Metastatic Liver Carcinoma in the Lung (tissue), 2 donors: ENCODE measurements around a stretch of chr14.

DNA sequence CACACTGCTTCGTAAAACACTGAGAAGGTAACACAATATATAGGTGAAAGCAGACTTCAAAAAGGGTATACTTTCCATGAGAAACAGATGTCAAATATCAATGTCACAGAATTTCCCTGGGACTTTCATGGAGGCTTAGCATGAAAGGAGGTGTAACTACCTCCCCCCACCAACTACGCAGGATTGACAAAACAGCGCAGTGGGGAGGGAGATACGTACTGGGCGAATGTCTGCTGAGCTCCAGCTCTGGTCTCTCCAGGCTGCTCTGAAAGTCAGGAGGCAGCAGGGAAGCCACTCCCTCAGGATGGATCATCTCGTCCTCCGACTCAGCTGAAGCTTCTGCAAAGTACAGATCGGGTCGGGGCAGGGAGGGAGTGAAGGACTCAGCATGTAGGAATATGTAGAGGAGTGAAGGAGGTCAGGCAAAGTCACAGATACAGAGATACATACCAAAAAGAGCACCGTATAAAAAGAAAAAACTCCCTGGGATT lies 5.1 kb downstream of the ACIN1 start:
- PRO-cap, 2 experiments: no peak in any of the 2 experiments

DNA sequence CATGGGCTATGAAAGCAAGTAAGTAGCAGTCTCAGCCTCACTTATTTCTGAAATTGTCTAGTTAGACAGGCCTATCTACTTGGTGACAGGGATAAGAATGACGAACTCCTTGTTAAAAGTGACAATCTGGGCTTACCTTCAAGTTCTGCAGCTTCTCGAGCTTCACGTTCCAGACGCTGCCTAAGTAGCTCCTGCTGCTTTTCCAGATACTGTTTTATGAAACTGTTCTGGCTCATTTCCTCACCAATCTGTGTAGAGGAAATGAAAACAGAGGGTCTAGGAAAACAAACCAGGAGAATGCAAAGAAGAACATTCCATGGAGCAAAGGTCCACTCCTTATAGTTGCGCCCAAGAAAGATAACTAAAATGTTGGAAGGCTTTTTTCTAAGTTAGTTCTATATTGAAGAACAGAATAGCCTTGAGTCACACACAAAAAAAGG lies 4.5 kb downstream of the ACIN1 start:
- PRO-cap, 2 experiments: no peak in any of the 2 experiments

- PRO-cap, 2 experiments: no peak in any of the 2 experiments
Measured at GRCh38 chr14:23142020-23142517, 23.0 kb upstream of the CEBPE start.

DNA sequence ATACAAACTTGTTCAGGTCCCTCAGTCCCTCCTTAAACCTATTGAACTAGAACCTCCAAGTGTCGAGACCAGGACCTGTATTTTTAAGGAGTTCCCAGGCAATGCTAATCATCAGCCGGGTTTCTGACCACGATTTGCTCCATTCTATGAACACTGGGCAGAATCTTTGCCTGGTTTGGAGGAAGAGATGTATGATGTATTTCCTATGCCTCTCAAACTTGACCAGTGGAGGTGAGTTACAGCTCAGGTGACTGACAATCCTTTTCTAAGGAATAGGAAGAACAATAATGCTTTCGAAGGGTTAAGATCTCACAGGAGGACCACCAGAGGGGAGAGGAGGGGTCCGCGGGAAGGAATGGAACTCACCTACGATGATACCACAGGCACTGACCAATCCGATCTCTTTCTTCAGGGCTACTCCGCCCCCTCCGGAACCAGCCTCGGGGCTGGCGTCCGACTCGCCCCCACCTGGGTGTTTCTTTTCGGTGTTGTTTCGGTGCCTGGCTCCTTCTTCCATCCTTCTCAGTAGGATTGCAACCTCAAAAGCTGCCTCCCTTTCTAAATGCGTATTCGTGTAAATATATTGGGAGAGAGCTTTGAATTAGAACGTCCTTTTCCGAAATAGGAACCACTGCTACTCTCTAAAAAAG lies 937 bp downstream of the SLC7A8 start:
- PRO-cap, 2 experiments: peak in 1 of 2 experiments; most common plus-strand start position 437 of the sequence (in 1); most common minus-strand start position 388 of the sequence (in 1)

- PRO-cap, 2 experiments: peak in 2 of 2 experiments; most common plus-strand start chr14:23286435 (in 2); most common minus-strand start chr14:23286581 (in 1)
Measured at GRCh38 chr14:23286220-23287082, 519 bp upstream of the HOMEZ start.

DNA sequence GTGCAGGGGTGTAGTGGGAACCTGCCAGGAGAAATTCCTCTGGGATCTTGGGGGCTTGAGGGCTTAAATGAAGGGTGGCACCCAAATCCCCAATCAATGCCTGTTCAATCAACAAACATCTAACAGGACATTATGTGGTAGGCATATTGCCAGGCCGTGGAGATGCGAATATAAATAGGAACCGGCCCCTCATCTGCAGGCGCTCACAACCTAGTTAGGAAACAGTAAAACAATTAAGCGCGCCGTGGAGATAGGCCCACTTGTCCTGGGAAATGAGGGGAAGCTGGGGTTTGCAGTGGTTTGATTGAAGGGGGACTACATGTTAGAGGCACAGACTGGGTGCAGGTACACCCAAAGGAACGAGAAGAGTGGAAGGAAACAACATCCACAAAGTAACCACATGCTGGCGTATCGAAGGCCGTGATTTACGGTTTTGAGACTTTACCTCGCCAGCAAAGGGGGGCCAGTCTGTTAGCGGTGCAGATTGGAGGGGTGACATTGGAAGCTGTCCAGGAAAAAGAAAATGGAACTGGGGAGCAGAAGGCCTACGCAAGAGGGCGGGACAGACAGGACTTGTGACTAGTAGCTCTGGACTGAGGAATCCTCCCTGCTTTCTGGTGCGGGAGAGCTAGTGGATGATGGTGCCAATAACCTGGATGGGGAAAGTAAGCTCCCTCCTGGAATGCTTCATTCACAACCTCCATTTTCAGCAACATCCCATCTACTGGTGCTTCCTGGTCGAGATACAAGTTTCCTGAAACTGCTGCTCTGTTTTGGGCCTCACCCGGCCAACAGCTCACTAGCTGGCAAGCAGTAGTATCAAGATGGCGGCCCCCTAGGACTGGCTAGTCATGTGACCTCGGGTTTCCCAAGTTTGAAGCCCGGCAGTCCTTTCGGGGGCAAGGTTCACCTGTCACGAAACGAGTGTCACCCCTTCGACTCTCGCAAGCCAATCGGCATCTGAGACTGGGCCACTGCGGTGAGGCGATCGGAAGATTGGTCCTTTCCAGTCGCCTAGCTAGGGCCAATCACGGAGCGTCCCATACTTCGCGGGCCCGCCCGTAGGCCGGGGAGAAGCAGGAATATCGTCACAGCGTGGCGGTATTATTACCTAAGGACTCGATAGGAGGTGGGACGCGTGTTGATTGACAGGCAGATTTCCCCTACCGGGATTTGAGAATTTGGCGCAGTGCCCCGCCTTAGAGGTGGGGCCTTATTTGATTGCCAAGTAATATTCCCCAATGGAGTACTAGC lies 708 bp upstream of the PABPN1 start:
- PRO-cap, 2 experiments: peak in 2 of 2 experiments; most common plus-strand start position 952 of the sequence (in 1); most common minus-strand start position 843 of the sequence (in 2)

- PRO-cap, 2 experiments: no peak in any of the 2 experiments
Measured at GRCh38 chr14:23326133-23327024, 5.1 kb downstream of the PABPN1 start.

DNA sequence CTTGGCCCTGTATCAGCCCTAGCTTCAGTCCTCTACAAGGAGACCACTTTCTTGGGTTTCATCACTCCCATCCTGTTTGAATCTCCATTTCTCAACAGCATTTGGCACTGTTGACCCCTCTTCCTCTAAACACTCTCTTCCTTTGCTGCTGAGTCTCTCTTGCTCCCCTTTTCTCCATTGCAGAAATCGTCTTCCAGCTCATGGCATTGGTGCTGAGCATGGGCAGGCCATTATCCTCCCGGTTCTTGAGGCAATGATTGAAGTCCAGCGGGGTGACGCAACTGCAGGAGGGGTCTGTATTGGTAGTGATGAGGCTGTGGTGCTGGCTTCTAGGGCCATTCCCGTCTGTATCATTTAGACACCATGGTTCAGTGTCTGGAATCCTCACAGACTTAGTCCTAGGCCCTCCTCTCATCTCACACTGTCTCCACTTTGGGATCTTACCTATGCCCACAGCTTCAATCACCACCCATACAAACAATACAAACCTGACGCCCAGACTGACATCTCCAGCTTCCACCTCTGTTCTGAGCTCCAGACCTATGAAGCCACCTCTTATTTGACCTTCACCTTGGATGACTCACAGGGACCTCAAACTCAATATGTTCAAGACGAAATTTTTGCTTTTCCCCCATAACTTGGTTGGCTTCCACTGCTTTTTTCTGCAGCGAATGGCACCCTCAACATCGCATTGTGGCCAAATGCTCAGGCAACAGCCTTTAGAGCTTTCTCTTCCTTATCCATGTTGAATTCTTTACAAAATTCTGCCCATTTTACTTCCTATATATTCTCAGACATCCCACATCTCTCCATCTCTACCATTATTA lies 853 bp upstream of the SLC22A17 start:
- PRO-cap, 2 experiments: no peak in any of the 2 experiments

- PRO-cap, 2 experiments: no peak in any of the 2 experiments
Measured at GRCh38 chr14:23355036-23355321, 2.3 kb upstream of the SLC22A17 start.

DNA sequence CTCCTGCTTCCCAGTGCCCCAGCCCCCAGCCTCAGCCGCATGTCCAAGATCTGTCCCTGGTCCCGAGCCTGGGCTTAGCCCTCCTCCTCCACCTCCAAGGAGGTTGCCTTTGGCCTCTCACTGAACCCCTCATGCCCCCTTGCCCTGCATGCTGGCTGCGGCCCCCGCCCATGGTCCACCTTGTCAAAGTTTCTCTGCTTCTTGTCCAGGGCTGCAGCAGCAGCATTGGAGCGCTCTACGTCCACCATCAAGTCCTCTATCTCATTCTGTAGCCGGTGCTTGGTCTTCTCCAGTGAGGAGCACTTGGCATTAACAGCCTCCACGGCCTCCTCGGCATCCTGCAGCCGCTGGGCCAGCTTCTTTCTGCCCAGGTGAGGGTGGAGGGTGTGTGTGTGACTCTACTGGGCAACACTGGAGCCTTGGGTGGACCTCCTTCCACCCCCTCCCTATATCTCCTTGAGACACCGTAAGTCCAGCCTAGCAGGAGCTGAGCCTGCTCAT lies 11.2 kb downstream of the CMTM5 start:
- PRO-cap, 2 experiments: no peak in any of the 2 experiments

DNA sequence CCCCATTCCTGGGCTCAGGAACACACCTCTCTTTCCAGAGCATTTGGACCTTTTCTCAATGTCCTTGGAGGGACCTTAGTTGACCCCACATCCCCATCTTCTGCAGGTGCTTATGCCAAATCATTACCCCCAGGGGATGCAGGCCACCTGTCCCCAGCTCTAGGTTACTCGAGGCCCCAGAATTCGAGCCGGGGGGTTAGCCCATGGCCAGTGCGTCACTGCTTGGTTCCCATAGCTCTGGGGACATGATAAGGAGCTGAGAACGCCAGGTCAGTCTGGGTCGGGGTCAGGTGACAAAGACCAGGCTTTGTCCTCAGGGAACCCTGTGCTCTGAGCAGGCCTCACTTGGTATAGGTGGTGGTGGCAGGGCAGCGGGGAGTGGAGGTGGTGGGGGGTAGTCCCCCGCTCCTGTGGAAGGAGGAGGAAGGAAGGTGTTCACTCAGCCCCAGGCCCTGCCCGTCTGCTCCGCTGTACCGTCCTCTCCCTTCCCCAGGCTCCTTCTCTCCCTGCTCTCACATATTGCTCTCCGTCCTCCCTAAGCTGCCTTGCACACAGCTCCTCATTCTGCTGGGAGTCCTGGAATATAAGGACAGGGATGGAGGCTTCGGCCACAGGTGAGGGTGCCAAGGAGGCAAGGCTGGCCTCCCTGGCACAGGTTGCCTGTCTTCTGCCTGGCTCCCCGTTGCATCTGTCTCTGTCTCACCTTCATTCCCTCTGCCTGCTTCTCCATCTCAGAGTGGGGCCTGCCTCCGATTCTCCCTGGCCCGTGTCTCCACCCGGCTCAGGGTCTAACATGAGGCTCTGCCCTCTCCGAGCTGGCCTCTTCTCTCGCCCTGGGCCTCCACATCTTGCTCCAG lies 2.0 kb upstream of the MYH6 start:
- PRO-cap, 2 experiments: no peak in any of the 2 experiments

DNA sequence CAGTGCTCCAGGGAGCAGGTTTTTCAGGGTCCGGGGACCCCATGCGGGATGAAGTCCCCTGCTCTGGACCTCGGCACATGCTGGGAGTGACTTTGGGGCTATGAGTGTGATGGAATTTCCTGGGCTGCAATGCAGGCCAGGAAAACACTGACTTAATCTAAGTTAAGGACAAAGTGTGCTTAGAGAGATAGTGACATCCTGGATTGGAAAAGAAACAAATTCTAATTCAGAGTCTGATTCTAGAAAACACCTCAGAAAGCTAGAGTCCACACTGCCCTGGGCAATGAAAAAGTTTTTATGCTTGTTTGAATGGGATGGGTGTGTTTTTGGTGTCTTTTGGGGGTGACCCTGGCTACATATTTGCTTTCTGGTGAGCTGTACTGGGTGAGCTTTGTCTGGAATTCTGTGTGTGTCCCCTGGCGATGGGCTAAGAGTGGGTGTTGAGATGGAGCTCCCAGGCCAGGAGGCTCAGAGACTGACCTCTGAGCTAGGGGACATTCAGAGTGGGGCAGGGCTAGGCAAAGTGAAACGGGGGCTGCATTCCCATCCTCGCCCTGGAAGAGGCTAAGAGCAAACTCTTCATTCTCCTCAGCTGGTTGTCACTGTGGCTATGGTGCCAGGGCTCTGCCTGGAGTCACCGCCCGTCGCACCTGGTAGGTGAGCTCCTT lies 6.4 kb upstream of the MYH6 start:
- PRO-cap, 2 experiments: no peak in any of the 2 experiments

- PRO-cap, 2 experiments: no peak in any of the 2 experiments
Measured at GRCh38 chr14:23425533-23425979, 9.9 kb downstream of the MYH7 start.

- PRO-cap, 2 experiments: no peak in any of the 2 experiments
Measured at GRCh38 chr14:23436795-23437412, 1.4 kb upstream of the MYH7 start.

GRCh38 chr14:23610042-23610603 lies 26.0 kb upstream of the DHRS2 start:
- PRO-cap, 2 experiments: no peak in any of the 2 experiments

- PRO-cap, 2 experiments: peak in 1 of 2 experiments; most common plus-strand start chr14:23612363 (in 1)
Measured at GRCh38 chr14:23612061-23612676, 24.0 kb upstream of the DHRS2 start.

DNA sequence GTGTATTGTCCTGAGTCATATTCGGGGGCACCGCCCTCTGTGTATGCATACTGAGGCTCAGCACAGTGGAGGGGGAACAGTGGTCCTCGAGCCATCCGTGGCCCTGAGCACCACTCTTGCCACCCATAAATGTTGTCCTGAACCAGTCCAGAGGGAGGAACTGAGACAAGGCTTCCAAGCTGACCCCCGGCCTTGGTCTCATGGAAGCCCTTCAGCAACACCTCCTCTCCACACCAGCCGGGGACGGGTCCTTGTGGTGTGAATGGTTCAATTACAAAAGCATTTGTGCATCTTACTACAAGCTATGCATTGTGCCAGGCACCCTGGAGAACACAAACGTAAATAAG lies 9.8 kb downstream of the DHRS2 start:
- PRO-cap, 2 experiments: no peak in any of the 2 experiments

DNA sequence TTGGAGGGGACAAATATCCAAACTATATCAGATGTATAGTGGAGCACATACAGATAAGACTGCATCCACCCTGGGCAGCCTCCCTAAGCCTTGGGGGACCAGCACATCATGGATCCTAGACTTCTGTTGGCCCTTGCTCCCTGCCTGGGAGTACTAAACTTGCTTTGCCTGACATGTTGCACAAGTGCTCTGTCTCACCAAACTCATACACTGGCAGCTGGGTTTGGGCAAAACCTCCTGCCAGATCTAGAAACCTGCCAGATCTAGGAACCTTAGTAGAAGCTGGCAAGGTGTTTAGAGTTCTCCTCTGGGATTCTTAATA lies 18.4 kb upstream of the DHRS4 start:
- PRO-cap, 2 experiments: peak in 1 of 2 experiments; most common minus-strand start position 145 of the sequence (in 1)

DNA sequence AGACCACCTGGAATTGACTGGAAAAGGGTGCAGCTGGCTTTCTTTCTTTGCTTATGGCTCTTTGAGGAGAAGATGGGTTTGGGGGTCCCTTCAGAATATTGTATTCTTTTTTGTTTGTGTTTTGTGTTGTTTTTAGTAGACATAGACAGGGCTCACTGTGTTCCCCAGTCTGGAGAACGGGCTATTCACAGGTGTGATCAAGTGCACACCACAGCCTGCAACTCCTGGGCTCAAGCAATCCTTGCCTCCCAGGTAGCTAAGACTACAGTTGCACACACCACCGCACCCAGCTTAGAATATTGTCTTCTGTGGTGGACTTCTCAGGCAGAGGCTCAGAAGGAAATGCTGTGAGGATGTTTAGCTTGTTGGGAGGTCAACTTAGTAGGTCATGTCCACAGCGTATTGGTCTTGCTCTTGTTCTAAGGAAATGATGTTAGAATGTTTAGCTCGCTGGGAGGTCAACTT lies 1.5 kb upstream of the NRL start:
- PRO-cap, 2 experiments: no peak in any of the 2 experiments

GRCh38 chr14:24122884-24123396 lies 7.5 kb upstream of the FITM1 start:
- PRO-cap, 2 experiments: no peak in any of the 2 experiments